Thoracic aorta endothelial cell (primary cell): Measurements from ENCODE around the gene DUSP14.

GRCh38 chr17:36600936-36601288 lies 471 bp upstream of the MRM1 start:
- CAGE, long polyA plus RNA = no peak

DNA sequence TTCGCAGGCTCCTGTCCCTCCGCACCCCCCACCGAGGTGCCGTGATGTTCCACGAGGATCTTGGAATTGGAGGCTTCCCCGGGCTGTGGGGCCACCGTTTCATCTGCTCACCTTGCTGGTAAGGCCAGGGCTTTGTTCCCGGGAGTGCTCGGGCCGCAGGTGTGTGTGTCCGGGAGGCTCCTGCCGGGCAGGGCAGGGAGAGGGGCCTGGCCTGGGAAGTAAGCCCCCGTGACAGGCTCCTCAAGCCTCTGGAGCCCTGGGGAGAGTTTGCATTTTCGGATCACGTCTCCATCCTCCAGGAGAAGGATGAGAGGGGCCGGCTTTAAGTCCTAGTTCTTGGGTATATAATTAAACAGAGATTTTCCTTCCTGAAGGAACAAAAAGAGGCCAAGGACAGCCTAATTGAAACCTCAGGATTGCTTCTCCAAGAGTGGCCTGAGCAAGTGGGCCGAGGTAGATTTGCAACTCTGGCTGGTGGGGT lies 117.3 kb downstream of the AATF start:
- CAGE, long polyA plus RNA = no peak

DNA sequence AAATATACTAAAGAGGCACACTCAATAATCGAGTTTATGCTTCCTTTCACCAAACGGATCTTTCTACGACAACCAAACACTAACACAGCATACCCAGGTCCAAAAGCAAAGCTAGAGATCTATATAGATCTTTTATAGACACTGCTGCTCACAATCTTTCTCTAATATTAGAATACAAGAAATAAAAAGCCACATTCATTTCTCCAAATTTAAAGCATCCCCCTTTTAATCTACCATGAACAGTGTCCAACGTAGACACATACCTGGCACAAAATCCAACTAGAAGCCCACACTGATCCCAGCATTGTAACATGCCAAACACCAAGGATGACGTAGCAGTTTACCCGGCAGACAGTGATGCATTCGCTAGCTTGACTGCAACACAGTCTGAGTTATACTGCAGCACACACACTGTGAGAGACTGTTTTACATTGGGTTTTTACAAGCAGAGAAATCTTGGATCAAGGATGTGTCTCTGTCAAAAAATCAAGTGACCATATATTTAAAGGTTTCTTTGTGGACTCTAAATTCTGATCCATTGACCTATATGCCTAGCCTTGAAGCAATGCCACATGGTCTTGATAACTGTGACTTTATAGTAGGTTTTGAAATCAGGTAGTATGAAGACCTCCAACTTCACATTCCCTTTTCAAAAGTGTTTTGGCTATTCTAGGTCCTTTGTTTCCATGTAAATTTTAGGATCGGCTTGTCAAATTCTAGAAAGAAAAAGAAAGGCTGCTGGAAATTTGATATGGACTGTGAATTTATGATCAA lies 74.5 kb upstream of the C17orf78 start:
- CAGE, long polyA plus RNA = no peak

DNA sequence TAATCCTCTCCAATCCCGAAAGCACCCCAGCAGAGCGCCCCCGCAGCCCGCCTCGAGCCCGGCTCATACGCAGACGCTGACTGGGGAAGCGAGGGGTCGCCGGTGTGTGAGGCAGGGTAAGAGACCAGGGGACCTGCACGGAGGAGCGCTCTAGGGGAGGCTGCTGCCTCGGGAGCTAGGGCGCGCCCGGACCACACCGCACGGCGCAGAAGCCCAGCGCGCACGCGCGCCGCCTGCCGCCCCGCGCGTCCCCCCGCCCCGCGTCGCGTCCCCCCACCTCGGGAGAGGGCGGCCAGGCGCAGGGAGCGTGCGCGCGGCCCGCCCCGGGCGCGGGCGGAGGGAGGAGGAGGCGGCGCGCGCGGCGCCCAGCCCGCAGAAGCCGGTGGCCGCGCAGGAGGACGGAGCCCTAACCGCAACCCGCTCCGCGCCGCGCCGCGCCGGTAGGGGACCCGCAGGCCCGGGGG lies at the start of gene DUSP14:
TSS of gene DUSP14 (plus strand) at position 373 of the 464 bp plus-strand sequence.
- CAGE, long polyA plus RNA = no peak

- CAGE, long polyA plus RNA = no peak
These were observed 11.2 kb downstream of the DUSP14 start for GRCh38 chr17:37500917-37501275.

DNA sequence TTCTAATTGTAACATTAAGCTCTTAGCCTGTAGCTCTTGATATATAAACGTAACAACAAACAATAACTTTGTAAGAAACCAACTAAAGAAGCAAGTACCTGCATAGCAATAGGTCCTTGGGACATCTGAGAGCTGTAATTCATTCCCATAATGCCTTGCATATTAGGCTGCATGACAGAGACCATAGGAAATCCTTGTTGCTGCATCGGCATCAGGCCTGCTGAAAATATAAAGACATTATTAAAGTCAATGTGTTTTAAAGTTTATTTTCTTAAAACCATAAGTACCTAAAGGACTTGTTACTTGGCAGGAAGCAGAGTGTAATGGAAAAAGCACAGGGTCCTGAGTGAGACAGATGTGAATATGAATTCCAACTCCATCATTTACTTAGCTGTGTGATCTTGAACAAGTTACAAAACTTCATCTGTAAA lies 13.1 kb downstream of the SYNRG start:
- CAGE, long polyA plus RNA = no peak

GRCh38 chr17:37605511-37606103 lies 3.6 kb downstream of the SYNRG start:
- CAGE, long polyA plus RNA = no peak

DNA sequence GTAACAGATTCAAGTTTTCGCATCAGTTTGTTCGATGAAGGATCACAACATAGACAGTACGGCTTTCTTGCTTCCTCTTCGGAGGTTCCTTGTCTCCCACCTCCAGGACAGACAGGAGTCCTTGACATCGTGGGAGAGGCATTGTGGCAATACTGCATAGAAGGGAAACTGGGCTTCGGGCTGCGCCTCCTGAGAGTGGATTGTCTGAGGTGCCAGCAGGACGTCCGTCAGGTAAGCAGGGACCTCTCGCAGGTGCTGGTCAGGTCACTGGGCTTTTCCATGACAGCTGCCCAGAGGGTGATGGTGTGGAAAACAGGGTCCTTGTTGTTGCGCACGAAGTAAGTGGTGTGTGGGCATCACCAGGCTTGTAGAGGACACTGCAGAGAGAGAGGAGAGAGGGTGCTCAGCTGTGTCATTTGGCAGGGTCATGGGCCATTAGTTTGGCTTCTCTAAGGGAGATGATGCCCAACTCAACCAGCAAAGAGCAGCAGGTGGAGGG lies 43.8 kb upstream of the DDX52 start:
- CAGE, long polyA plus RNA = no peak

- CAGE, long polyA plus RNA = no peak
These were observed 2.0 kb downstream of the HNF1B start for GRCh38 chr17:37742698-37743393.

GRCh38 chr17:38256648-38257659 lies 40.0 kb upstream of the MRPL45 start:
- CAGE, long polyA plus RNA = no peak

DNA sequence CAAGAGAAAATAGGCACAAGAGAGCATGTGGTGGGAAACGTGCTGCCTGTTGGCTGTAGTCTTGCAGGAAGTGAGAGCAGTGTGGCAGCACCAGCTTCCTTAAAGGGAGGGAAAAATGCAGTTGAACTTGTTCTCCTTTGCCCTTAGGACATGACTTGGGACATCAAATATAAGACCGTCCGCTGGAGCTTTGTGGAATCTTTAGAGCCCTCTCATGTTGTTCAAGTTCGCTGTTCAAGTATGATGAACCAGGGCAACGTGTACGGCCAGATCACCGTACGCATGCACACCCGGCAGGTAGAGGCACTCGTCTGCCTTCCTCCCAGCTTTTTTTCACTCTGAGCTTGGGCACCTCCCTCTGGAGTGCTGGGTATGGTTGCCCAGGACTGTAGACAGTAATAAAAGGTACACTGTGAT lies 23.3 kb downstream of the GPR179 start:
- CAGE, long polyA plus RNA = no peak

- CAGE, long polyA plus RNA = no peak
These were observed 16.8 kb downstream of the GPR179 start for GRCh38 chr17:38326884-38327375.

DNA sequence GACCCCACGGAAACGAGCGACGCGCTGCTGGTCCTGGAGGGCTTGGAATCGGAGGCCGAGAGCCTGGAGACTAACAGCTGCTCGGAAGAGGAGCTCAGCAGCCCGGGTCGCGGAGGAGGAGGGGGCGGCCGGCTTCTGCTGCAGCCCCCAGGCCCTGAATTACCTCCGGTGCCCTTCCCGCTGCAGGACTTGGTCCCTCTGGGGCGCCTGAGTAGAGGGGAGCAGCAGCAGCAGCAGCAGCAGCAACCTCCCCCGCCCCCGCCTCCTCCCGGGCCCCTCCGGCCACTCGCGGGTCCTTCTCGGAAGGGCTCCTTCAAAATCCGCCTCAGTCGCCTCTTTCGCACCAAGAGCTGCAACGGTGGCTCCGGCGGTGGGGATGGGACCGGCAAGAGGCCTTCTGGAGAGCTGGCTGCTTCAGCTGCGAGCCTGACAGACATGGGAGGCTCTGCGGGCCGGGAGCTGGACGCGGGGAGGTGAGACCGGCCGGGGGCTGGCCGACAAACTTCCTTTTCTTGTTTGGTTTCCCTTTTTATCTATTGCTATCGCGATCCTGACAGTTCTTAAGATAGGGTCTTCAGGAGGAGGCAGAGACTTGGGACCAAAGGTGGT lies 1.0 kb downstream of the SOCS7 start:
- CAGE, long polyA plus RNA = no peak

- CAGE, long polyA plus RNA = no peak
These were observed 6.0 kb downstream of the ARHGAP23 start for GRCh38 chr17:38434262-38434644.

DNA sequence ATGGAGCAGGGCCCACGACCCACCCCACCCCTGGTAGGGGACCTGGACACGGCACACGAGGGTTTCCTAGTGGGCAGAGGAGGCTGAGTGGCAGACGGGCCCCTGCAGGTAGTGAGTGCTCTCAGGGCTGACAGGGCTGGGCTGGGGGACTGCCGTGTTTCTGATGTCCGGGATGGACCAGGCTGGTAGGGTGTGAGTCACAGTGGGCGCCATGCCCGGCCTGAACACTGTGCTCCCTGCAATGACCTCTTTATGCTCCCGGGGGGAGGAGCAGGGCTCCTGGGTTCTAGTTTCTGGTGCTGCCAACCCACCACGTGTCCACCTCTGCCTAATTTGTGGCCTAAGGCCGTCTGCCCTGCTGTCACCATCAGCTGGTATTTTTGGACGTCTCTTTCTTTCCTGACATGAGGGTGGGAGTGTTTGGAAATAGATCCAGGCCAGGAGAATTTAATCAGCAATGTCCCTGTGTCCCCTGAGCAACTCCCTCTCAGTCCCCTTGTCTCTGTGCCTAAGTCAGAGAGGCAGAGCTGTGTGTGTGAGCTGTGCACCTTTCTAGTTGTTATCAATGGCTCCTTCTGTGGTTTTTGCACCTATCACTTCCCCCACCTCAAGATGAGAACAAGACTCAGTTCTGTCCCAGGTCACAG lies 26.4 kb downstream of the ARHGAP23 start:
- CAGE, long polyA plus RNA = no peak

DNA sequence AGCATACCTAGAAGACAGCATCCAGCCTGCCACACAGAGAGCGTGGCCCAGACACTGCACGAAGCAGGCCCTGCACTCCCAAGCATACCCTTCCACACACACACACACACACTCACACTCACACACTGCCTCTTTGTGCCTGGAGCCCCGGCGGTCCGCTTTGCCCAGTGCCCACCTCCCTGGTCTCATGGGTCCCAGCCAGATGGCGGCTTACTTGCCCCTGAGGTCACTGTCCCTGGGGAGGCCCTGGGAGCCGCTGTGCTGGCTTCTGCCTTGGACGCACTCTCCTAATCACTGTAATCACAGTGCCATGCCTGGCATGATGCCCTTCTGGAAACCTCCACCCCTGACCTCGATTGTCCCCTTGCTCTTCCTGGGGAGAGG lies 35.9 kb downstream of the ARHGAP23 start:
- CAGE, long polyA plus RNA = no peak

DNA sequence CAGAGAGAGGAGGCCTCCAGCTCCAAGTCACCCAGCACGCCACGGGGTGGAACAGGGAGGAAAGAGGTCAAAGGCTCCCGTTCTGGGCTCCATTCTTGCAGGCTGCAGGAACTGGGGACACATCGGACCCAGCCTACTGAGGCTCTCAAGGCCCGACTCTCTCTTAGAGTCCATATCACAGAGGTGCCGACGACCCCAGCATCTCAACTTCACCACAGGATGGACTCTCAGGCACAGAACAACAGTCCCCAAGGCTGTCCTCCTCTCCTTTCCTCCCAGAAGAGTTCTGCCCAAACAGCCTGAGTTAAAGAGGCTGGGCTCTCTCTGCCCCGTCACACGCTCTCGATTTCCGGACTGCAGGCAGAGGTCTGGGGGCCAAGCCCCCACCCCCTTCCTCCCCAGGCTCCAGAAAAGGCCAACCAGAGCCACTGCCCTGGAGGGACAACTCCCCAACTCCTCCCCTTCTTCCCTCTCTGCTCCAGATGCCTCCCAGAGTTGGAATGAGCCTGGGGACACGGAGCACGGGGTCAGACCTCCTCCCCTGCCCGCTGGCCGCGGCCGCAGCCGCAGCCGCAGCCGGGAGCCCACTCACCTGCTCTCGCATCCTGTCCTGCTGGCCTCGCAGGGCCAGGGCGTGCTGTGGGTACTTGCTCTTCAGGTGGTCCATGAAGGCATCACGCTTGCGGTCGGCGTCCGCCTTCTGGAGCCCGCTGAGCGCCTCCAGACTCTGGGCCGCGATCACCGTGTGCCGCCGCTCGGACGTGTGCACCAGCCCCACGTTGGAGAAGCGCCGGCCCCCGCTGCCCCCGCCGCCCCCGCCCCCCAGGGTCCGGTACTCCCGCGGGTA lies 27.6 kb downstream of the SRCIN1 start:
- CAGE, long polyA plus RNA = no peak

DNA sequence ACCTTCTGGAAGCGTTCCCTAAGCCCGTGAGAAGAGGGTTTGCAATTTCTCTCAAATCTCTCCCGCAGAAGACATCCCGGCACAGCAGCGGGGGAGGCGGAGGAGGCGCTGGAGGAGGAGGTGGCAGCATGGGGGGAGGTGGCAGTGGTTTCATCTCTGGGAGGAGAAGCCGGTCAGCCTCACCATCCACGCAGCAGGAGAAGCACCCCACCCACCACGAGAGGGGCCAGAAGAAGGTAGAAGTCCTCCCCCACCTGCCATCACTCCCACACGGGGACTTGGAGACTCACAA lies 6.7 kb downstream of the MLLT6 start:
- CAGE, long polyA plus RNA = no peak

DNA sequence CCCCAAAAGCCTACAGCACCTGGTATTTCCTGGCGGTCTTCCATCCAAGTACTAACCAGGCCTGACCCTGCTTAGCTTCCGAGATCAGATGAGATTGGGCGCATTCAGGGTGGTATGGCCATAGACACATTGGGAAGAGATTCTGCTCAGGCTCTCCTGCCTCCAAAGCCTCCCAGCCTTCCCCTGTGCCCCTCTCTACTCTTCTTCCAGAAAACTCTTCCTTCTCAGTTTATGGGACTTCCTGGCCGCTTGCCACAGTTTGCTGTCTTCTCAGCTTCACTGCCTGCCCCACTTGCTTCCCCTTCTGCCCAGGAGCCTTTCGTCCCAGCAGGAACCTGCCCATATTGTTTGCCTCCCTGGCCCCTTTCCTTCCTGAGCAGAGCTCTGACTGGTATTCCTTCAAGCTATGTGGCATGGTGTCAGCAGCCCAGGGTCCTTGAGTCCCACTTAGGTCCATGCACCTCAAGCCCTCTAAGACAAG lies 1.7 kb downstream of the CISD3 start:
- CAGE, long polyA plus RNA = no peak

- CAGE, long polyA plus RNA = no peak
These were observed 831 bp downstream of the PCGF2 start for GRCh38 chr17:38747278-38747731.